Parotid gland (tissue), 1 donor: ENCODE data around the gene THYN1.

GRCh38 chr11:130400940-130401161 lies 27.6 kb downstream of the ADAMTS8 start:
- PRO-cap: no peak

DNA sequence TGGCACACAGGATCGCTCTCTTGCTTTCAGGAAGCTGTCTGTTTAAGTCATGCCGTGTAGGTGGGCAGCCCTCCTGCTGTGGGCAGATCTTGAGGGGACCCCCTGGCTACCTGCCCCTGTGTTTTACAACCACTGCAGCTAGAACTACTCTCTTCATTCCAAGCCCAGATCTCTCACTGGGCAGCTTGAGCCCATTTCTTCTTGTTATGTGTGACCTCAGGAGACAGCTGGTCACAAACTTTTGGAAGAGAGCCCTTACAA lies 9.9 kb downstream of the ADAMTS8 start:
- PRO-cap: no peak

DNA sequence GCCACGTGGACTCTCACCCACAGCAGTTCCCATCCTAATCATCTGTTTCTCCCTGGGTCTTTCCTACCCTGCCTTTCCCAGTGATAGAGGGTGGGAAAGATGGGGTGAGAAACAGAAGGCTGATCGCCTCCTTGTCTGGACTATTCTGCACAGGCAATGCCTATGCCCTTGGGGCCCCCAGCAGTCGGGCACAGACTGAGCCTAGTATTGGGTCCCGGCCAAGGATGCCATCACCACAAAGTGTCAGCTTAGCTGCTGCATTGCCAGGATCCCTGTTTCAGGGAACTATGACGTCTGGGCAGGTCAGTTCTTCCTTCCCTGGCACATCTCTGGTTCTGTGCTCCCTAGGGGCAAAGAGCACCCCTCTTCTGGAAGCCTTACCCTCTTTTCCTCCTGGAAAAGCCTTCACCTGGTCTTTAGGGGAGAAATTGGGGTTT lies 2.2 kb downstream of the ADAMTS8 start:
- PRO-cap: no peak

GRCh38 chr11:130476229-130476888 lies 27.9 kb downstream of the ADAMTS15 start:
- PRO-cap: no peak

- PRO-cap: no peak
Measured at GRCh38 chr11:130645400-130646029, 197.1 kb downstream of the ADAMTS15 start.

DNA sequence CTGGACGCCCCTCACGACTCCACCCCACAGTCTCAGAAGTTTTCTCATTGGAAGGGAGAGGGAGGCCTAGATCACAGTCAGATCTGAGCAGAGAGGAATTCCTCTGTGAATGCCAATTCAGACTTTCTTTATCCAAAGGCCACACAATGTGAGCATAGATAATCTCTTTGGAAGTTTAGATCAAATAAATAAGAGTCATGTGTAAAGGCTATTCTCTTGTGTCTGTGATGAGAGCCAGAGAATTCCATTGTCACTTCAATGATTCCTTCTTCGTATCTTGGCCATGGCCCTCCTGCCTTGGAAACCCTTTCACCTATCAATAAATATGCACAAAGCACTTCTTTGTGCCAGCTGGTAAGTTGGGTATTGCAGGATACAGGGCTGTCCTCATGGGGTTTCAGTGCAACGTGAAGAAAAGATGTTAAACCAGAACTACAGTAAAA lies 142.9 kb downstream of the SNX19 start:
- PRO-cap: no peak

DNA sequence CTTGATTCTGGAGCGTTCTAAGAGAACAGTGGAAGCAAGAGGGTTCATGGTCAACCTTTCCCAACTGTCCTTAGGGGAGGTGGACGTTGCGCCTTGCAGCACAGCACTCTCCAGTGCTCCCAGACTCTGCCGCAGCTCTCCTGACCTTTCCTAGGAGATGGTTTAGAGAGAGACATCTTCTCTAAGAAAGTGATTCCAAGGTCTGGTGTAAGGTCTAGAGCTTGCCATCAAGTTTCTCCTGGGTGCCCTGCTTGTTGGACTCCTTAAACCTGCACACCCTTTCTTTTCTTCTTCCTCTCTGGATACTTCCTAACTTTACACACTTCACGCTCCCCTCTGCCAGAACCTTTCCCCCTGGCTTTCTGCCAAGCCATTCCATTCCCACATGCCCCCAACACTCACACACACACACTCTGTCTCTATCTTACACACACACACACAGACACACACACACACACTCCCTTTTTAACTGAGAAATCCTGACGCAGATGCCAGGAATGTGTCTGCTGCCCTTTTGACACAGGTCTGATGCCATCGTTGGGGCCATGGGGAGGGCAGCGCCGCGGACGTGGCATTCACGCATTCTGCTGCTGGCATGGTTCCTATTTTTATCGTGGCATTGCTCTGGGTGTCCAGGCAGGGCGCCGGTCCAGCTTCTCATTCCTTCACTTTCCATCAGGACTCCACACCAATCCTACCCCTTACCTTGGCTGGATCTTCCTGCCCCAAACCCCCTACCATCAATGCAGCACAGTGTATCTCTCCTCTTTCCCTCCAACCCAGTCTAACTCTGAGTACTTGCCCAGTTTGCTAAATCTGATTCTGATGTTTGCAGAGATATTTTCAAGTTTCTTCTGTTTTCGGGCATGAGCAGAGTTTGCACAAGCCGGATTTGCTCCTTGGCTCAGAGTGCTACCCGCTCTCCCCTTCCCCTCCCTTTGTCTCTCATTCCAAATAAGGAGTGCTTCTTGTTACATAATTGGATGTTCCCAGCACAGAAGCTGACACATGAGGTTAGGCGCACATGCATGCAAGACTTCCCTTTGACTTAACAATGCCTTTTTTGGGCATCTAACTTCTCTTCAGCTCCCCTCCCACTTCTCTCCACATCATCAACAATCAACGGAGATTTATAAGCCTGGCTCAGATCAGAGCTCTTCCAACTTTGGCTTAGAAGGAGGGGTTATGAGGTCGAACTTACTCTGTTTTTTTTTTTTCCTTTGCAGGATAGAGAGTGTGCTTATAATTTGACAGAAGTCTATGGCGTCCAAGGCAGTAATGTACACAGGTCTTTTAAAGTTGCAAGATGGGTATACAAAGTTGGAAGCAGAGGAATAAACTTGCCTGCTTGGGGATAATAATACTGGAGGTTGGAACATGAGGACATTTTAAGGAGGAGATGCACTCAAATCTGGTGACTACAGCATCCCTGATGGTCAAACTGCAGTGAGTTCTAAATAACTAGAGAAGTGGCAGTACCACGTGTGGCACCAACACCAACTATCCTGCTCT lies 18.8 kb downstream of the SNX19 start:
- PRO-cap: unidirectional peak, minus-strand start at position 940 of the sequence

DNA sequence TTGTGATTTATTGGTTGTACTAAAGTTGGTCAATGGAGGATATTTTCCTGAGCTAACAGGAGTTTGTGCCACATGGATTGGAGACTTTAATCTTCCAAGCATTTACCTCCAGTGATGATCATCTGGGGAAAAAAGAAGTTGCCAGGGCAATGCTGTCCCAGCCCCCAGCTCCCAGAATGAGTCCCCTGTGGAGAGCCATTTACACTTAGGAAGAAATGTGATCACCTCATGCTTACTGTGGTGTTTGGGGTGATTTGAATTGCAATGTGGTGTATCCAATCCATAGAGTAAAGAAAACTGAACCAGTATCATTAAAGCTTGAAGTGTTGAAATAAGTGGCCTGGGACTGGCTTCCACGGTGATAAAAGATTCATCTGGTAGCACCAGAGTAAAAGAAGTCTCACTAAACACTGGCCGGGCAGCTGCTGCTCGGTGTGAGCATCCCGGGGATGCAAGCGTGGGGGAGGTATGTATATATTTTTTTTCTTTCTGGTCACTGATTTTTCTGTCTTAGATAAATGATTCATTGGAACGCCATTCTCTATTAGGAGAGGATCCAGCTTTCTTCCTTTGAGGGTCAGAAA lies 117.2 kb upstream of the NTM start:
- PRO-cap: no peak

DNA sequence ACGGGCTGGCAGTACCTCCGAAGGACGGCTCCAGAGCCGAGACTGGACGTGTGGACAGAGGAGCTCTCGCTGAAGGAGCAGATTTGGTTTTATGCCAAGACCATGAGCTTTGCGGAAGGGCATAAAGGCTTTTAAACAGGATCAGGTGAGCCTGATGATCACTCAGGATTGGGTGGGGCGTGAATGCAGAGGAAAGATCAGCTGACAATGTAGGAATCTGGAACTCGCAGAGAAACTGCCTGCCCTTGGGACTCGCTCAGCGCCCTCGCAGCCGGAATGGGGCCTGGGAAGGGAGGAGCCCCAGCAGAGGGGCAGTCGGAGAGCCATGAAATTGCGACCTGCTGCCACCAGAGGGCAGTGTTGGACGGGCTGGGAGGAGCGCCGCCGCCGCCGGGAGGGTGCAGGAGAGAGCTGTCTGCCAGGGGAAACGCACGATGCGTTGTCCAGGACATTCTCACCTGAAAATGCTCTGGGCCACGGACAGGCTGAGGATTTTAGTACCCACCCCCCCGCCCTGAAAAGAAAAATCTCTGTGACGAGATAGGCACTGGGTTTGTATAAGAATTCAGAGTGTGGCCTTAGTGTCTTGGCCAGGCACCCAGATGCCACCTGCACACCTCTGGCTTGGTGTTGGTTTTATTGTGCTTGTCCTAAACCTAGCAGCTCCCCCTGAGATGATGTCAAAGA lies 324.4 kb downstream of the NTM start:
- PRO-cap: no peak

DNA sequence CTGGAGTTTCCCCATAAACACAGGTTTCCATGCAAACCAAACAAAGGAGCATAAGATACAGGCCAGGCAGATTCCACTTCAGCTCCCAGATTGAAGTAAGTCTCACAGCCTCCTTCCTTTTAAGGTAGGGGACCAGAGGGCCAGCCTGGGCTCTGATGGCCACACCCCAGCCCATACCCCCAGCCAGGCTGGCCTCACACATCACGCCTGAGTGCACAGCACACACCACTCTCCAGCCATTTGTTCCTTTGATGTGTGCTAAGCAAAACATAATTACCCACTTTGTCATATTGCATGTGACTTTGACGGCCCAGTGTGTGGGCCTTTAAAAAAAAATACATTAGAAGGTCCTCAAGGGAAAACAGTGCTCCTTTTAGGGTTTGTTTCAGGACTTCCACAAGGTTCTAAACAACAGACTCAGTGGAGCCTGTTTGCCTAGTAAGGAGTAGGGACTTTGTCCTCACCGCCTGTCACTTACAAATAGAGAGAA lies 518.8 kb downstream of the NTM start:
- PRO-cap: no peak

DNA sequence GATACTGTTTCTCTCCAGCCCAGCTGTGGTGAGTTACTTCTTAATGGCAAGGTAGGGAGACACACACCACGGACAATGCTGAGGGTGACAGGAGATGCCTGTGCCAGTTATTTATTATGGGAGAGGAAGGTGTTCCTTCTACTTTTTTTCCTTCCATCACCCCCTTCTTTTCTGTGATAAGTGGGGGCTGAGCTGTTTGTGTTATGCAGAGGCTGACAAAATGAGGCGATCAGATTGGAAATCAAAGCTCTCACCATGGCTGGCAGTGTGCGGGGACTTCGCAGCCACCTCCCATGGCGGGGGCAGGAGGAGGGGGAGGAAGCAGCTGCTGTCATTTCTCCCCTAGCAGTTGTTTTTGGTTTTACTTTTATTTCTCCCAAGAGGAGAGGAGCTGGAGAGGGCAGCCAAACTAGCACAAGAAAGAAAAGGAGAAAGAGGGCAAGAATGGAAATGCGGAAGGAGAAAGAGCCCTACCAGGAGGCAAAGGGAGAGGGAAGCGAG lies 755.9 kb downstream of the NTM start:
- PRO-cap: no peak

GRCh38 chr11:133082579-133083661 lies 449.4 kb downstream of the OPCML start:
- PRO-cap: no peak

- PRO-cap: no peak
Measured at GRCh38 chr11:133946287-133947410, 10.1 kb downstream of the IGSF9B start.

DNA sequence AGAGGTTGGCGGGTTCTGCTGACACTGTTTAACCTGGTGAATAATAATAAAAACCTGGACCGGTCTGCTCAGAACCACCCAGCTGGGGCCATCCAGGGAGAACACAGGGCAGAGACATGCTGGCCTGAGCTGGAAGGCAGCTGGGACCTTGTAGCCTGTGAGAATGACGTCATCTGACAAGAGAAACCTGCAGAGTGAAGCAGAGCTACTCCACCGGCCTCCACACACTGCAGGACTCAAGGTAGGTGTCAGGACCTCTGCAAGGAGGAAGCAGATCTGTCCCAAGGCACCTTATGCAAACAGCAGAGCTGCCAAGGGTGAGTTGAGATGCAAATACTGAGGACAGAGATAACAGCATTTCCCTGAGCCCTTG lies 51.8 kb upstream of the IGSF9B start:
- PRO-cap: no peak

GRCh38 chr11:134032495-134033315 lies 36.2 kb upstream of the JAM3 start:
- PRO-cap: no peak

DNA sequence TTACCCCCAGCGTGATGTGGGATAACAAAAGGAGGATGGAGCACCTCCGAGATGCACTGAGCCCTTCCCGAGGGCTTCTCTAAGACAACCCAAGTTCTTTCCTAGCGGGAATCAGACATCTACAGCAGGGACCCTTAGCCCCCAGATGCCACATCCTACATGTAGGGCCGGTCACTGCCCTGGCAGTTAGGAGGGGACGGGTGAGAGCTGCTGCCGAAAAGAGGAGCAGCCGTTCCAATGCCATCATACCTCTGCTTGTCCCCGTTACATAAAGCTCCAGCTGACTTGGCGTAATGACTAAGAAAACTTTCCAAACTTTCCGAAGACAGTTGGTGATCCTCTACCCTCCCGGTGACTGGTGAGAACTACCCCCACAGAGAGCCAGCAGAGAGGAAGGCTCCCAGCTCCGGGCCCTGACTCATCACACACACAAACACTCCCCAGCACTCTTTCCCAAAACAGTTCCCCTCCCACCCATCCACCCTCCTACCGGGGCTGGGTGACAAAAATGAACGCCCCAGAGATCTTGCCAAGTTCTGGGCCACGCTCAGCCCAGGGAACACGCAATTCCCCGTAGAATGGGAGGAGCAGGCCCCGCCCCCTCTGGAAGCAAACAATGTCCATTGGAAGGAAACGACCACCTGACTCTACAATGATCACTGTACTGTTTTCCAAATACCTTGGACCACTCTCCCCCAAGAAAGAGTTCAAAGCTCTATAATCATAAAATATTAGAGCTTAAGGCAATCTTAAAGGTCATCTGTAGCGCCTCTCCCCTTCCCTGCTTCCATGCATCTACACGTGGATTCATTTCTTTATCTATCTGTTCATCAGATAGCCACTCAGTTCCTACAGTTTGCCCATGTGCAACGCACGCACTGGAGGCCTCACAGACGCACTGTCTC lies 21.3 kb upstream of the JAM3 start:
- PRO-cap: no peak

GRCh38 chr11:134050362-134051356 lies 18.2 kb upstream of the JAM3 start:
- PRO-cap: no peak

DNA sequence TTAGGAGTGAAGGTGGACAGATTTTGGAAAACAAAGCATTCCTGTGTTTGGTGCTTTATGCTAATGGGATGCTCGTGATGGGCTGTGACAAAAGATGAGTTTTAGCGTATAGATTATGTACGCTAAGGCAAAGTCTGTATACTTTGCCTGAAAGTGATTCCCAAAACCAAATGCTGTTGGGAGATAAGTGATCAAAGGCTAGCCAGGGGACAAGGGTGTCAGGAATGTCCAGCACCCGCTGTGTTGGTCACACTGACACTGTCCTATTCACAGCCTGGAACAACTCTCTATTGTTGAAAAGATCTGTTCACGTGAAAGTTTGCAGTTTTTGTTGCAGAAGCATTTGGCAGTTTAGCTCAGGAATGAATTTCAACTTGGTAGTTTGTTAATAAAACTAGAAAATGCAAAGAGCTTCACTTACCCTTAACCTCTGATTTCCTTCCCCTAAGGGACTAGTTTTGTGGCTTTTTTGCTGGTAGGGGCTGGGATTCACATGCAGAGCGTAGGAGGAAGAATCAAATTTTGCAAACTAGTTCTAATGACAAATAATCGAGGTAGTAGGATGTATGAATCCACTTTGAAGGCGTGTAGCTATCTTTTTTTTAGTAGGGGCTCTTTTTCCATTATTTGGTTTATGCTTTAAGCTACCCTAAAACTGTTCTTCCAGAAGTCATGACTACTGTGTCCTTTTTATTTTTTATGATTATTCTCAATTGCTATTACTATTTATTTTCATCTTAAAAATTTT lies 1.7 kb downstream of the JAM3 start:
- PRO-cap: no peak

- PRO-cap: bidirectional peak, plus-strand start at chr11:134253586, minus-strand start at chr11:134253320
Measured at GRCh38 chr11:134252567-134253691, at the start of gene THYN1. THYN1 (minus strand) TSS chr11:134253352.

DNA sequence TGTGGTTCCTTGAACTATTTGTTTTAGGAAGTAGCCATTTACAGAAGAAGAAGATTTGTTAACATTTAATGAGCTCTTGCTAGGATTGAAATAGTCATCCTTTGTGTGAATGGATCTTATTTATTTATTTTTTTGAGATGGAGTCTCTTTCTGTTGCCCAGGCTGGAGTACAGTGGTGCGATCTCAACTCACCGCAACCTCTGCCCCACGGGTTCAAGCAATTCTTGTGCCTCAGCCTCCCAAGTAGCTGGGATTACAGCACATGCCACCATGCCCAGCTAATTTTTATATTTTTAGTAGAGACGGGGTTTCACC lies 1.6 kb downstream of the ACAD8 start:
- PRO-cap: no peak